Skeletal muscle tissue (tissue), 7 donors: ENCODE measurements around a stretch of chr7.

- PRO-cap, 3 experiments = no peak in any of the 3 experiments
- RAMPAGE, long total RNA = no peak
- RRBS, 2 experiments = 97 to 100% methylated on average over 1 of the region's 7 CpGs
These were observed 20.8 kb upstream of the AMZ1 start for GRCh38 chr7:2667154-2667609.

DNA sequence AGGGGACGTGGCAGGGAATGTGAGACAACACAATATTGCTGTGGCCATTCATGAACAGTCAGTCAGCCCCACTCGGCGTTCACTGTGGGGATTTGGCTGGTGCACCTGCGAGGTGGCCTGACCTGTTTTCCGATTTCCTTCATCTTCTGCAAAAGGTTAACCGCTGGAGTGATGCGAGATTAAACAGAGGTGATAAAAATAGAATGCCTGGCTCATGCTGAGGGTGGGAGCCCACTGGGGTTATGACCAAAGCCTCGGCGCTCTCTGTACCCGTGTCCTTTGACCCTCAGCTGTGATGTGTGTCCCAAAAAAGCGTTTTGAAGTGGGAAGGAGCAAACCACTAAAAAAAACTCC, 27.2 kb downstream of the AMZ1 start:
- PRO-cap, 3 experiments = no peak in any of the 3 experiments
- RAMPAGE, long total RNA = no peak
- RRBS, 2 experiments = no CpG with 5 or more reads among the region's 11 CpGs

- PRO-cap, 3 experiments = no peak in any of the 3 experiments
- RAMPAGE, long total RNA = no peak
- RRBS, 2 experiments = no CpG with 5 or more reads among the region's 9 CpGs
These were observed 27.6 kb downstream of the AMZ1 start for GRCh38 chr7:2715590-2715988.

DNA sequence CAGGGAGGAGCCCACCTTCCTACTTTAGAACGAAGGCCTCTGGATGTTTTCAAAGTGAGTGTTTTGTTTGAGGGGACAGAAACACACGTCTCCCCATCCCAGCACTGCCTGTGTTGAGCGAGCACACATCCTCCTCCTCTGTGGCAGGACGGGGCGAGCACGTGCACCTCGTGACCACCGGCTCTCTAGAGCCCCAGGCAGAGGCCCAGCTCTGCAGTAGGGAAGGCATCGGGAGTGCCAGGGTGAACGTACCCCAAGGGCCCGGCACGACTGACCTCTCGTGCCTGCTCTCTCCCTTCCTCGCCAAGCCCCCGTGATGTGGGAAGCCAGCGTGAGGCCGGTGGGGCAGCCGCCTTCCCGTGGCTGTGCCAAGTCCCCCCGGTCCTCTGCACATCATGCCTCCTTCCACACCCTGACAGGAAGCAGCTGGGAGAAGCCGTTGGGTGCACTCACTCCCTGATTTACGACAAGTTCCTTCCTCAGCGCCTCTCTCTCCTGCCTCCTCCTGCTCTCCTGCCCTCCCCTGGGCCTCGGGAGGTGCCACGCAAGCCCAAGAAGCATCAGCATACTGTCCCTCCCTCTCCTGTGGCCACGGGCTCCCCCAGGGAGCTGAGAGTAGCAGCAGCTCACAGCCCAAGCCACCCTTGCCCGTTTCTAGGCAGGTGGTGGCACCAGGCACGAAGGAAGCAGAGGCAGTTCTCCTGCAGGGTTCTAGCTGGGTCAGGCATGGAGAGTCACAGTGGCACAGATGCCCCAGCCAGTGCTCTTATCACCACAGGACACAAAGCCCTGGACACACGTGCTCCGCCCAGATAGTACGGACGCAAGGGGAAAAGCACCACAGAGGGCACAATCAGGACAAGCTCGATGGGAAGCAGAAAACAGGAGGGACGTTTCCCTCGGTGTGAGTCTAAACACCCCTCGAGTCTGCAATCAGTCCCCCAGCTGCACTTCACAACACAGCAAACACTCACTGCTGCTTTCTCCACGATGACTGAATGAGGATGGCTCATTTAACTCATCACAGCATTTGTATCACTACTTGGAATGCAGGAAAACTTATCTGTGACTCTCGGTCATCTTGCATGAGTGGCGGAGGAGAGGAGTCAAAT, 47.0 kb downstream of the AMZ1 start:
- PRO-cap, 3 experiments = no peak in any of the 3 experiments
- RAMPAGE, long total RNA = no peak
- RRBS, 2 experiments = 38 to 39% methylated on average over 12 of the region's 39 CpGs

- PRO-cap, 3 experiments = no peak in any of the 3 experiments
- RAMPAGE, long total RNA = no peak
- RRBS, 2 experiments = no CpG with 5 or more reads among the region's 6 CpGs
These were observed 66.3 kb downstream of the GNA12 start for GRCh38 chr7:2777777-2778211.

- PRO-cap, 3 experiments = no peak in any of the 3 experiments
- RAMPAGE, long total RNA = no peak
- RRBS, 2 experiments = no CpG with 5 or more reads among the region's 20 CpGs
These were observed 708 bp downstream of the GNA12 start for GRCh38 chr7:2843413-2843786.

DNA sequence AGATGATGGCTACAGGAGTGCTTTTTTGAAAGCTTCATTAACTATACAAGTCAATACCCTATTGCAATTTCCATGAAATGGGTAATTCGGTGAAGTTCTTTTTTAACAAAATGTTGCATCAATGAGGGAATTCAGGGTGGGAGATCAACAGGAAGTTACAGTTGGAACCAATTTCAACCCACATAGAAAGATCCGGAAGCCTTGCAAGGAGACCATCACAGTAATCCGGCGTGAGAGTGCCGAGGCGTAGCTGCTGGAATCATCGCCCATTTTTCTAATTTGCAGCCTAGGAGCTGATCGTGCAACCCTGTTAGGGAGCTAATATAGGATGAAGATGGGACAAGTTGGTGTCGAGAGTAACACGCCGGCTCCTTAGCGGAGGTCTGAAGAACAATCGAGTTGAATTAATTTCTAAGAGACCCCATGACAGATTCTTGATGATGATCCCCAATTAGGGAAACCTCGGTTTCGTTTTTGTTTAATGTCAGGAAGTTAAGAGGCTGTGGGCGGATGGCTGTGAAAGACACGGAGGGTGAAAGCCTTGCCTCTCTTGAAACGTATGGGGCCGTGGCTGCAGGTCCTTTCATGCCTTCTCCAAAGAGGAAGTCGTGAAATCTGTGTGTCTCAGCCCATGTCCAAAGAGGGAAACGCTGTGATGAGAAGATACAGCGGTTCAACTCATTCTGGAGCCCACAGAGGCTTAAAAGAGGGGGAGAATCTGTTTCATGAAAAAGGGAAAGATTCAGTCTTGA, 51.2 kb upstream of the CARD11 start:
- PRO-cap, 3 experiments = no peak in any of the 3 experiments
- RAMPAGE, long total RNA = no peak
- RRBS, 2 experiments = 69% methylated on average over 7 of the region's 22 CpGs; no CpG with 5 or more reads in 1 of the 2 experiments

- PRO-cap, 3 experiments = no peak in any of the 3 experiments
- RAMPAGE, long total RNA = no peak
- RRBS, 2 experiments = no CpG with 5 or more reads among the region's 5 CpGs
These were observed 74.2 kb upstream of the CARD11 start for GRCh38 chr7:3117876-3118286.

GRCh38 chr7:3120685-3121029, 77.0 kb upstream of the CARD11 start:
- PRO-cap, 3 experiments = no peak in any of the 3 experiments
- RAMPAGE, long total RNA = no peak
- RRBS, 2 experiments = no CpG with 5 or more reads among the region's 2 CpGs

- PRO-cap, 3 experiments = no peak in any of the 3 experiments
- RAMPAGE, long total RNA = no peak
- RRBS, 2 experiments = no CpG with 5 or more reads among the region's 7 CpGs
These were observed 112.7 kb downstream of the SDK1 start for GRCh38 chr7:3413566-3414339.

DNA sequence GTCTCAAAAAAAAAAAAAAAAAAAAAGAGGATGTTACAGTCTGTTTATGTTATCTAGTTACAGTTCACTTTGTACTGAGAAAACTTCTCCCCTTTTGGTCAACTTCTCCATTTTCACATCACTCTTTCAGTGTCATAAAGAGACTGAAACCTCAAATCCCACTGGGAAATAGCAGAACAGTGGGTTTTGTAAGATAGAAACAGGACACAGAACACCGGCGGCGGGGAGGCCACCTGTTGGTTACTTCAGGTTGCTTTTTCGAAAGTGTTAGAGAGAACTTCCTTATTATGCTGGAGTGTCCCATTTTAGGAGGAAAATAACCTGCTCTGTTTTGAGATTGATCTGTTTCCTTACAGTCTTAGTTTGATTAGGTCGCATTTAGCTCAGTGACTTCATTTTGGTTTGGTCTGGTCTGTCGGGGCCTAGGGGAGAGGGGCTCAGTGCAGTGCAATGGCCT, 296.2 kb downstream of the SDK1 start:
- PRO-cap, 3 experiments = no peak in any of the 3 experiments
- RAMPAGE, long total RNA = no peak
- RRBS, 2 experiments = no CpG with 5 or more reads among the region's 6 CpGs

- PRO-cap, 3 experiments = no peak in any of the 3 experiments
- RAMPAGE, long total RNA = no peak
- RRBS, 2 experiments = no CpG with 5 or more reads among the region's 6 CpGs
These were observed 337.9 kb downstream of the SDK1 start for GRCh38 chr7:3638967-3639266.

- PRO-cap, 3 experiments = no peak in any of the 3 experiments
- RAMPAGE, long total RNA = no peak
- RRBS, 2 experiments = no CpG with 5 or more reads among the region's 3 CpGs
These were observed 424.1 kb downstream of the SDK1 start for GRCh38 chr7:3725089-3725609.

- PRO-cap, 3 experiments = no peak in any of the 3 experiments
- RAMPAGE, long total RNA = no peak
- RRBS, 2 experiments = no CpG with 5 or more reads among the region's 18 CpGs
These were observed 453.7 kb downstream of the SDK1 start for GRCh38 chr7:3754464-3755409.

DNA sequence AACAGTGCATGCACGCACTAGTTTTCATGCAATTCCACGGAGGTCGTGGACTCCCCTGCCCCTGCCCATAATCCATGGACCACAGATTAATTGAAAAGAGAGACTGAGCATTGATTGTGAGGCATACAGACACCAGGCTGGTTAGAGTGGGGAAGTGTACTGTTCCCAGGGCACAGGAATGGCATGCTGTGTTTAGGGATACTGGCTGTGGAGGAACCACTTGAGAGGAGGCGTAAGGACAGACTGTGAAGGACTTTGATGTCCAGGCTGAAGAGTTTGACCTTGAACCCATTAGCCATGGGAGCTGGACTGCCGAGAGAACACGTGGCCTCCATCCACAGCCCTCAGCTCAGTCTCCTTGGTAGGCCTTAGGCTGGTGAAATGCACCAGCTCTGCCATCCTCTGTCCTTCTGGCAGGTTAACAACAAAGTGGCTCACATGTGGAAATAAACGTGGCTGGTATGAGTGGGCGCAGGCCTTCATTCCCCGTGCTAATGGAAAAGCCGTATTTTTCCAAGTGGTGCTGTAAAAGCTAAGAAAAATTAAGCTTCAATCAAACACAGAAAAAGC, 565.6 kb downstream of the SDK1 start:
- PRO-cap, 3 experiments = no peak in any of the 3 experiments
- RAMPAGE, long total RNA = no peak
- RRBS, 2 experiments = no CpG with 5 or more reads among the region's 10 CpGs

- PRO-cap, 3 experiments = peak in 1 of 3 experiments; most common minus-strand start chr7:3922315 (in 1)
- RAMPAGE, long total RNA = no peak
- RRBS, 2 experiments = no CpG with 5 or more reads among the region's 13 CpGs
These were observed 621.0 kb downstream of the SDK1 start for GRCh38 chr7:3921844-3922695.

DNA sequence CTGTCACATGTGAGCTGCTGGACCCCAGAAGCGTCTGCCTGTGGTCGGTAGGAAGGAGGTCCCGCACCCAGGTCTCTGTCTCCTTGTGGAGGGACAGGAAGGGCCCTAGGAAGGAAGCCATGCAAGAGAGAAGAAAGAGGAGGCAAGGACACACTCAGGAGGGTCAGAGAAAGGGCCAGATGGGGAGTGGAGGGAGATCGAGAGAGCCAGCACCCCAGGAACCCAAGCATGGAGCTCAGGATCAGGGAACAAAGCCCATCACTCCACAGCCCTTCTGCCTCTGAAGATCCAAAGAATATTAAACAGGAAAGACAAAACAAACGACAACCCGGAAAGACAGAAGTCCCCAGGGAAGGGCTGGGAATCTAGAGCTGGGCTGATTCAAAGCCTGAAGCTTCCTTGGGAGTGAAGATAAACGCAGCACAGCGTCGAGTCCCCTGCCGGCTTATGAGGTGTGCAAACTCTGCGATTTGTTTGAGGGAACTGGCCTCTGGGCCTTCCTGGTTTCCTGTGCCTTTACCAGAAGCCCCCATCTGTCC, 580.3 kb upstream of the FOXK1 start:
- PRO-cap, 3 experiments = no peak in any of the 3 experiments
- RAMPAGE, long total RNA = no peak
- RRBS, 2 experiments = 28 to 41% methylated on average over 5 of the region's 11 CpGs

- PRO-cap, 3 experiments = peak in 2 of 3 experiments; most common minus-strand start chr7:4134737 (in 2)
- RAMPAGE, long total RNA = no peak
- RRBS, 2 experiments = 47 to 61% methylated on average over 12 to 13 of the region's 30 CpGs
These were observed 547.4 kb upstream of the FOXK1 start for GRCh38 chr7:4134513-4135270.

GRCh38 chr7:4534771-4534987, 147.4 kb upstream of the FOXK1 start:
- PRO-cap, 3 experiments = no peak in any of the 3 experiments
- RAMPAGE, long total RNA = no peak
- RRBS, 2 experiments = no CpG with 5 or more reads among the region's 4 CpGs

DNA sequence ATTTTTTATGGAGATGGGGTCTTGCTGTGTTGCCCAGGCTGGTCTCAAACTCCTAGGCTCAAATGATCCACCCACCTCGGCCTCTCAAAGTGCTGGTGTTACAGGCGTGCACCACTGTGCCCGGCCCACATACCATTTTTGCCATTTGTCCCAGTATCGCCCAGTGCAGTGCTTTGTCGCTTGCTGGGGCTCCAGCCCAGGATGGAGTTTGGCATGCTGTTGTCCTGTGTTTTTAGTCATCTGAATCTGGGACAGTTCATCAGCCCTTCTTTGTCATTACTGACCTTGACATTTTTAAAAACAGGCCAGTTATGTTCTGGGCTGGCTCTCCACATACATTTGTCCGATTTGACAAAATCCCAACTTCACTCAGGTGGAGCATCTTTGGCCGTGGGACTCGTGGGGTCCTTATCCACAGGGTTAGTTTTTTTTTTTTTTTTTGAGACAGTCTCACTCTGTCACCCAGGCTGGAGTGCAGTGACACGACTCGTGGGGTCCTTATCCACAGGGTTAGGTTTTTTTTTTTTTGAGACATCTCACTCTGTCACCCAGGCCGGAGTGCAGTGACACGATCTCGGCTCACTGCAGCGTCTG, 16.9 kb downstream of the FOXK1 start:
- PRO-cap, 3 experiments = no peak in any of the 3 experiments
- RAMPAGE, long total RNA = no peak
- RRBS, 2 experiments = no CpG with 5 or more reads among the region's 14 CpGs